Endothelial cell of umbilical vein (primary cell): ENCODE measurements around a stretch of chr18.

- PRO-cap: bidirectional peak, plus-strand start at chr18:22194395, minus-strand start at chr18:22194255
CAGE:
- cytosol, long polyA minus RNA: no peak
- cytosol, long polyA plus RNA: no peak
- long polyA plus RNA: no peak
- nucleus, long polyA minus RNA: no peak
- nucleus, long polyA plus RNA: no peak
Observed at GRCh38 chr18:22193899-22194691, 24.7 kb downstream of the GATA6 start.

DNA sequence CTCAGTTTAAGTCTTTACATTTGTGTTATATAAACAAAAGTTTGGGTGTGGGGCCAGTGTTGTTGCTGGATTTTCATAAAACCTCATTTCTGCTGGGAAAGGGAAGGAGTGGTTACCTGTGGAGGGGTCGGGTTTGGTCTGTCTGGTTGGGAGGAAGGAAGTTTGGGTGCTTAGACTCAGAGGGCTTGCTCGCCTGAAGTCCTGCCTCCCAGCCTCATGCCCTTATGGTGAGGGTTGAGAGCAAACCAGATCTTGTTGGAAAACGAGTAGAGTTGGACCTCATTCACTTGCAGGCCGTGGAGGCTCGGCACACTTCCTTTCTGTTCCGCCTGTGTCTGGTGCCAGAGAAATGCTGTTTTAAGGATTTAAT lies 29.5 kb downstream of the GATA6 start:
- PRO-cap: no peak
CAGE:
- cytosol, long polyA minus RNA: no peak
- cytosol, long polyA plus RNA: no peak
- long polyA plus RNA: no peak
- nucleus, long polyA minus RNA: no peak
- nucleus, long polyA plus RNA: no peak

DNA sequence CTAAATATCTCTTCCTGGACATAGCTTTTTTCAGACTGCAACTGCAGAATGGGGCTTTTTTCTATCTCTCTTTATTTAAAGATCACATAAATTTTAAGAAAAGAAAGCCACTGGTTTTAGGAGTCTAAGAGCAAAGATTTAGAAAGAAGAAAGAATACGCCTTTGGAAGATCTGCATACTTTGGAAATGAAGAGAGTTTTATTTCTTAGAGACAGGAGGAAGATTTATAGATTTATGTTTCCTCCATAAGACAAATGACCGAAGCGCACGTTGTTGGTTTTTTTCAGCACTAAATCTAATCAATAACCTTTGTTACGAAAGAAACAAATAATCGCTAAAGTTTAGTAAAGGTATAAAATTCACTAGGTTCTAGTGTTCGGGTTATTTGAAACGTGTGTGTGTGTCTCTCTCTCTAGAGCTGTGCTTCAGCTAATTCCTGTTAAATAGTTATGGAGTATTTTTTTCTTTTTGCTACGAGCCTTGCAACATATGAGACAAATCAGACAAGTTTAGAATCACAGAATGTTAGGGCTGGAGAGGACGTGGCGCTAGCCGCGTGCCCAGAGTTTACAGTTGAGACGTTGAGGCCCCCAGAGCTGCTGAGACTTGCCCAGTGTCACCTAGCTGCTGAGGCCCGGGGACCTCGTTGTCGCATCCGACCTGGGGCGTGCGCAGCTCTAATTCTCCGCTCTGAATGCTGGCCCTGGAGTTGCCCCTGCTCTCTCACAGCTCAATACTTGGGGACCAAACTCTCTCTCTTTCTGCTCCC lies 69.9 kb downstream of the CTAGE1 start:
- PRO-cap: no peak
CAGE:
- cytosol, long polyA minus RNA: no peak
- cytosol, long polyA plus RNA: no peak
- long polyA plus RNA: no peak
- nucleus, long polyA minus RNA: no peak
- nucleus, long polyA plus RNA: no peak

DNA sequence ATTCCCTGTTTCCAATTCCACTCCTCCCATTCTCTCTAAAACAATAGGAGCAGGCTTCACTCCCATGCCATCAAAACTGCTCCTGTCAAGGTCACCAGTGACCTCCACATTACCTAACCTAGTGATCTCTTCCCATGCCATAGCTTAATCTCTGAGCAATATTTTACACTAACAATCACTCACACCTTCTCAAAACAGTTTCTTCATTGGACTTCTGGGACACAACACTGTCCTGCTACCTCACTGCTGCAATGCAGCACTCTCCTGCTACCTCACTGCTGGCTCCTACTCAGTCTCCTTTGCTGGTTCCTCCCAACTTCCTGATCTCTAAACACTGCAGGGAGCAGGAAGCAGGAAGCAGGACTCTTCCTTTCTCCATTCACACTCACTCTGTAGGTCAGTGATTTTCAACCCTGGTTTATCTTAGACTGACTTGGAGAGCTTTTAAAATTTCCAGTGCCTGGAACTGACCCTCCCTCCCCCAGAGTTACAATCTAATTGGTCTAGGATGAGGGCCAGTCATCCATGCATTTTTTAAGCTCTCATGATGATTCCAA lies 243.5 kb upstream of the RBBP8 start:
- PRO-cap: no peak
CAGE:
- cytosol, long polyA minus RNA: no peak
- cytosol, long polyA plus RNA: no peak
- long polyA plus RNA: no peak
- nucleus, long polyA minus RNA: no peak
- nucleus, long polyA plus RNA: no peak

DNA sequence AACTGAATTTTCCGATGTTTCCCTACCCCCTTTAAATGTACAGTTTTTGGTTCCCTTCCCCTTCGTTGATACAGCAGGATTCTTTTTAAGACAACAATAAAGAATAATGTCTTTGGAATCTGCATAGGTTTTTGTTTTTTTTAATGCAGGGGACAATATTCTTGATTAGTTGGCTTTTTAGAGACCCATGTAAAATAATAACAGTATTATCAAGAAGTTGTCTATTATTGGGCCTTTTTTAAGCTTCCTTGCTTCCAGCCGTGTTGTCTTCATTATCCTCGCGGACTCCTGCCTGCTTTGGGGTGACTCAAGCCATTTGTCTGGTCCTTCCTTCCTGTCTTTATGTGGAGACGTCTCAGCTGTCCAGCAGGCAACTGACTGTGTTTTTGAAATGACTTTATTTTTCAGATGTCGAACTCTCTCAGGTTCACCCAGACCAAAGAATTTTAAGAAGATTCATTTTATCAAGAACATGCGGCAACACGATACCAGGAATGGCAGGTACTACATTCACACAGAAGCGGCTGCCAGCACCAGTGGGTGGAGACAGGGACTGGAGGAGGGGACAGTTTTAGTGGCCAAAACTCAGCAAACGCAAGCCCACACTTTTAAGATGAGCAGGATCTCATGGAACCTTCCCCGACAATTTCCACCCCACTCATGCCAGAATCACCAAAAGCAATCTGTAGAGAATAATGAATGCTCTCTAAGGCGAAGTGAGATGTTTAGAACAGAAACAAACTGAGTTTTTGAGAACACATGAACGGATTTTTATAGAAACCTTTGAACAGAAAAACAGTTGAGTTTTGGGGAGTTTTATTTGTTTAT lies 59.0 kb downstream of the CABLES1 start:
- PRO-cap: no peak
CAGE:
- cytosol, long polyA minus RNA: no peak
- cytosol, long polyA plus RNA: no peak
- long polyA plus RNA: no peak
- nucleus, long polyA minus RNA: no peak
- nucleus, long polyA plus RNA: no peak

DNA sequence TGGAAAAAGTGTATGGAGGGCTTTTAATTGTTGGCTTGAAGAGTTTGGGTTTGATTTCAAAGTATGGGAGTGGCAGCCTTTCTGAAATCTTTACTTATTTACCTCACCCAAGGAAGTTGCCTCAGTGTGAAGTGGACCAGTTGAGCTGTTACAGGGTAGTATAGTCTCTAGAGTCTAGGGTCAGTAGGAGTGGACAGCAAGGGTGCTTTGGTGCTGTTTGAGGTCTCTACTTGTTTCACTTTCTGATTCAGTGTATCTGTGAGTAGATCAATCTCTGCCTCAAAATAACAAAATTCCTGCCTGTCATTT lies 5.7 kb downstream of the RIOK3 start:
- PRO-cap: no peak
CAGE:
- cytosol, long polyA minus RNA: no peak
- cytosol, long polyA plus RNA: no peak
- long polyA plus RNA: no peak
- nucleus, long polyA minus RNA: no peak
- nucleus, long polyA plus RNA: no peak

DNA sequence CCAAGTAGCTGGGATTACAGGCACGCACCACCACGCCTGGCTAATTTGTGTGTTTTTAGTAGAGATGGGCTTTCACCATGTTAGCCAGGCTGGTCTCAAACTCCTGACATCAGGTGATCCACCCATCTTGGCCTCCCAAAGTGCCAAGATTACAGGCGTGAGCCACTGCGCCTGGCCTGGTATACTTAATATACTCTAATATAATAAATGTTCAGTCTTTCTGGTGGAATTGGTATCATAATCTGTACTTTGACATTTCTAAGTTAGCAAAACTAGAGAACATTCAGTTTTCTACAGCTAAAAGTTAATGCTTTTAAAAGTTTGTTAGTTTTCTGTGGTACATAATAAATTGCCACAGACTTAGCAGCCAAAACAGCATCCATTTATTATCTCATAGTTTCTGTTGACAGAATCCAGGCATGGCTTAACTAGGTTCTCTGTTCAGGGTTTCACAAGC lies 15.4 kb downstream of the RIOK3 start:
- PRO-cap: no peak
CAGE:
- cytosol, long polyA minus RNA: no peak
- cytosol, long polyA plus RNA: no peak
- long polyA plus RNA: no peak
- nucleus, long polyA minus RNA: no peak
- nucleus, long polyA plus RNA: no peak

- PRO-cap: no peak
CAGE:
- cytosol, long polyA minus RNA: no peak
- cytosol, long polyA plus RNA: no peak
- long polyA plus RNA: no peak
- nucleus, long polyA minus RNA: no peak
- nucleus, long polyA plus RNA: no peak
Observed at GRCh38 chr18:23484988-23485610, 18.2 kb upstream of the RMC1 start.

DNA sequence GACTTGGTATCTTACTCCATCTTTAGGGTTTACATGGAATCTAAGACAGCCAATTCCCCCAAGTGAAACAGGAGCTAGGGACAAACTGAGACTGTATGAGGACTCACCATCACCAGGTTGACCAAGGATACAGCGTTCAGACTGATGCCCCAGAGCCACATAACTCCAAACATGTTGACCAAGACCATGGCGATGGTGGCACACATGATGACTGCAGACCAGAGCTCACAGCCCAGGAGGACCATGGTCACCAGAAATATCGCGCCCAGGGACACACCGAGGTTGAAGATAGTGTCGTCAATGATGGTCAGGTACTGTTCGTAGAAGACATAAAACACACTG lies 32.0 kb downstream of the RMC1 start:
- PRO-cap: no peak
CAGE:
- cytosol, long polyA minus RNA: no peak
- cytosol, long polyA plus RNA: no peak
- long polyA plus RNA: no peak
- nucleus, long polyA minus RNA: no peak
- nucleus, long polyA plus RNA: no peak

DNA sequence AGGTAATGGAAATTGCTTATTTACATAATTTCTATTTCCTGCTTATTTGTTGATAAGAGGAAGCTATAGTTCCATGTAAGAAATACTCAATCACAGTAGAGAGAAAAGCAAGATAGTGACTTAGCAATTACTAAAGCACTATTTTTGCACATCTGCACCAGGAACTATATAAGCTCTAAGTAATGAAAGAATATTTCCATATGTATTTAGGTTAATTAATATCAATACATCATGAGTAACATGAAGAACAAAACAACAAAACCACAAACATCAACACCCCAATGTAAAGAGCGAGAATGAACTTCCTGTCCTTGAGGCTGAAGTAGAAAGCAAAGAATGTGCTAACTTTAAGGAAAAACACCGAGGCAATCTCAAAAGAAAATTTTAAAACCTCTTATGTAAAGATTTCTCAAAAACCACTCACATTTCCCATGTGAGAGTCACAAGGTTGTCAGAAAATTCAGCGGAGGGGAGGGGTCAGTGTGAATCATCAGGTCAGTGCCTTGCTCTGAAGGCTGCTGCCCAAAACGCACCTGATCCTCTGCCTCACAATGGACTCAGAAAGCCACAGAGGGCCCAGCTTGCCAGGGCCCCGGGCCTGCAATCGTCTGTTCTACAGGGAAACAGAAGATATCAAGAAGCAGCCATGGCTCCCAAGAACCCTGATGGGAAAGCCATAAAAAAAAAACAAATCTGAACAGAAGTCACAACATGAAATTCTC lies 12.4 kb downstream of the NPC1 start:
- PRO-cap: no peak
CAGE:
- cytosol, long polyA minus RNA: no peak
- cytosol, long polyA plus RNA: no peak
- long polyA plus RNA: no peak
- nucleus, long polyA minus RNA: no peak
- nucleus, long polyA plus RNA: no peak

- PRO-cap: no peak
CAGE:
- cytosol, long polyA minus RNA: no peak
- cytosol, long polyA plus RNA: no peak
- long polyA plus RNA: no peak
- nucleus, long polyA minus RNA: no peak
- nucleus, long polyA plus RNA: no peak
Observed at GRCh38 chr18:23949670-23950362, 64.7 kb upstream of the TTC39C start.

DNA sequence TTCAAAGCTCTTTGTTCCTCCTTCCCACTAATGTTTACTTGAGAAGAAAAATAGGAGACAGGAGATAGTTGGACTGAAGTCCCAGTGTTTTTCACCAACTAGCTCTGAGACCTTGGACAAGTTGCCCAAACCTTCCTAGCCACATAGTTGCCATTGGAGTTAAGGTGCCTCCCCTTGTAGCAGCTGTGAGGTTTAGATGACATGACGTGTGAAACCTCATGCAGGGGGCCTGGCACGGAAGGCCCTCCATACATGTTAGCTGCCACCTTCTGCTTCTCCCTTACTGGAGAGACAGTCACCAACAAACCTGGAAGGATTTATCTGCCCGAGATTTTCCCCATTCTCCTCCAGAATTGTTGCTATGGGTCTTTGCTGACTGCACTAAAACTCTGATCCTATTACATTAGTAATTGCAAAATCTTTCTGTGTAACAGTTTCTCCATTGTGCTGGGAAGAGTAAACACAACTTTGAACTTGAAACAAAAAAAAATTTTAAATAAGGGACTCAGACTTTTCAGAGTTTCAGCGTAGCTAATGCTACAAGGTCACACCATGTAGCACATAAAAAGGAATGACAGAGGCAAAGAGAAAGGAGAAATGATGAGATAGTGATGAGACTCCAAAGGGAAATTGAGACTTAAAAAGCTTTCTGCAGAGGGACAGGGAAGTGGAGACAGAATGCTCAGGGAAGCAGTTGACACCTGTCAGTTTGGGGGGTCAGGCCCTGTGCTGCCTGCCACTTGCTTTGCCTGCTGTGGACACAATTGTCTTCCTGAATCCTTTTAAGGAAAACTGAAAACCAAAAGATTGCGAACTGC lies 23.7 kb upstream of the CABYR start:
- PRO-cap: no peak
CAGE:
- cytosol, long polyA minus RNA: no peak
- cytosol, long polyA plus RNA: no peak
- long polyA plus RNA: no peak
- nucleus, long polyA minus RNA: no peak
- nucleus, long polyA plus RNA: no peak

- PRO-cap: no peak
CAGE:
- cytosol, long polyA minus RNA: no peak
- cytosol, long polyA plus RNA: no peak
- long polyA plus RNA: no peak
- nucleus, long polyA minus RNA: no peak
- nucleus, long polyA plus RNA: no peak
Observed at GRCh38 chr18:24199567-24200072, 60.8 kb downstream of the CABYR start.

- PRO-cap: no peak
CAGE:
- cytosol, long polyA minus RNA: no peak
- cytosol, long polyA plus RNA: no peak
- long polyA plus RNA: no peak
- nucleus, long polyA minus RNA: no peak
- nucleus, long polyA plus RNA: no peak
Observed at GRCh38 chr18:24270480-24270732, 127.2 kb downstream of the OSBPL1A start.

DNA sequence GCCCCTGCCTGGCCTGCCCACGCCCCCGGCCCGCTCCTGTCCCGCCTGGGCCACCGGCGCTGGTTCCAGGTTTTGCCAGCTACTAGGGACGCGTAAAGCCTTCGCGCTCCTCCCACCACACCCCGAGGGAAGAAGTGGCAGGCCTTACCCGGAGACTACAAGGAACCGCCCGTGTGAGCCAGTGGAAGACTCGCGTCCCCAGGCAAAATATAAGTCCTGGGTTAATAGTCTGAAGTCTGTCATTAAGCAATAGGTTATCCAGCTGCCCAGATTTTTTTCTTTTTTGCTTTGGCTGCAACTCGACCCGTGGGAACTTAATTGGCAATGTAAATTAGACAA lies 297 bp upstream of the OSBPL1A start:
- PRO-cap: bidirectional peak, plus-strand start at position 160 of the sequence, minus-strand start outside the sequence
CAGE:
- cytosol, long polyA minus RNA: no peak
- cytosol, long polyA plus RNA: no peak
- long polyA plus RNA: no peak
- nucleus, long polyA minus RNA: no peak
- nucleus, long polyA plus RNA: no peak

GRCh38 chr18:24914346-24914831 lies 437.6 kb downstream of the ZNF521 start:
- PRO-cap: bidirectional peak, plus-strand start at chr18:24914442, minus-strand start at chr18:24914231
CAGE:
- cytosol, long polyA minus RNA: no peak
- cytosol, long polyA plus RNA: no peak
- long polyA plus RNA: no peak
- nucleus, long polyA minus RNA: no peak
- nucleus, long polyA plus RNA: no peak

GRCh38 chr18:24988154-24988410 lies 363.9 kb downstream of the ZNF521 start:
- PRO-cap: no peak
CAGE:
- cytosol, long polyA minus RNA: no peak
- cytosol, long polyA plus RNA: no peak
- long polyA plus RNA: no peak
- nucleus, long polyA minus RNA: no peak
- nucleus, long polyA plus RNA: no peak

- PRO-cap: no peak
CAGE:
- cytosol, long polyA minus RNA: no peak
- cytosol, long polyA plus RNA: no peak
- long polyA plus RNA: no peak
- nucleus, long polyA minus RNA: no peak
- nucleus, long polyA plus RNA: no peak
Observed at GRCh38 chr18:25348806-25349023, 3.3 kb downstream of the ZNF521 start.

DNA sequence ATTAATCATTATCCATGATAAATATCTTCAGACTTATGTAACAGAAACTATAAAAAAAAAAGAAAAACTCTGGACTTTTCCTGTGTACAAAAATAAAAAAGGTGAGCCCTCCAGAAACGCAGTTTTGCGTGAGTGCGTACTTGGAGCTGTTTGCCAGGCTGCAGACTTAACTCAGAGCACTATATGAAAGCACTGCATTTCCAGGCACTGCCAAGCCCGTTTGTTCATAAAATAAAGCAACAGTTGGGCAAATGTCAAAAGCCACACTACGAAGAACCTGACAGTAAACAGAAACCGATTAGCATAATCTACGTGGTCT lies 1.3 kb downstream of the SS18 start:
- PRO-cap: no peak
CAGE:
- cytosol, long polyA minus RNA: no peak
- cytosol, long polyA plus RNA: no peak
- long polyA plus RNA: no peak
- nucleus, long polyA minus RNA: no peak
- nucleus, long polyA plus RNA: no peak

GRCh38 chr18:26390090-26390709 lies 158.2 kb downstream of the KCTD1 start:
- PRO-cap: no peak
CAGE:
- cytosol, long polyA minus RNA: no peak
- cytosol, long polyA plus RNA: no peak
- long polyA plus RNA: no peak
- nucleus, long polyA minus RNA: no peak
- nucleus, long polyA plus RNA: no peak